Metastatic Lung Carcinoma in the Adrenal Gland (tissue), 1 donor: ENCODE measurements around the gene SALL1.

GRCh38 chr16:50236915-50237405, 29.4 kb upstream of the ADCY7 start:
- PRO-cap: no peak

GRCh38 chr16:50267424-50267982, 1.2 kb downstream of the ADCY7 start:
- PRO-cap: no peak

DNA sequence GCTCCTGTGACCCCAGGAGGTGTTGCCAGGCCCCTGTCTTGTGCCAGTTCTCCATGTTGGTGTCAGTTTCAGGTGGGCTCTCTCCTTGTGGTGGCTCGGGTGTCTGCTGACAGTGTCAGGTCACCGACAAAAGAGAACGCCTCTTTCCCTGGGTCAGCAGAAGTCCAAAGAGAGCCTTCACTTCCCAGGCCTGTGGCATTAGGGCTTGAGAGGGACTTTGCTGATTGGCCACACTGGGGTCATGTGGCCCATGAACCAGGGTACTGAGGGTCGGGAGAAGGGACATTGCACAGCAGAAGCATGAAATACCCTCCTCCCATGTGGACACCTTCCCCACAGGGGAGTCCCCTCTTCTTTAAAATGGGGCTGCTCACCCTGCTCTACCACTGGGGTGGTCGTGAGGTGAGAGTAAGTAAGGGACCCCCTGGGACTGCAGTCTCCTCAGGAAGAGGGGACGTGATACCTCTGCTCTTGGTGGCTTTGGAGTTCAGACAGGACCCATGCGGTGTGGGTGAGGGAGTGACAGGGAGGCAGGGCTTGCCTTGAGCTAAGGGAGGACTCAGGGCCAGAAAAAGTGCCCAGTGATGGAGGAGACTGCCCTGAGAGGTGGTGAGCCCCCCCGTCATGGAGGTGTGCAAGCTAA, 17.1 kb downstream of the ADCY7 start:
- PRO-cap: no peak

DNA sequence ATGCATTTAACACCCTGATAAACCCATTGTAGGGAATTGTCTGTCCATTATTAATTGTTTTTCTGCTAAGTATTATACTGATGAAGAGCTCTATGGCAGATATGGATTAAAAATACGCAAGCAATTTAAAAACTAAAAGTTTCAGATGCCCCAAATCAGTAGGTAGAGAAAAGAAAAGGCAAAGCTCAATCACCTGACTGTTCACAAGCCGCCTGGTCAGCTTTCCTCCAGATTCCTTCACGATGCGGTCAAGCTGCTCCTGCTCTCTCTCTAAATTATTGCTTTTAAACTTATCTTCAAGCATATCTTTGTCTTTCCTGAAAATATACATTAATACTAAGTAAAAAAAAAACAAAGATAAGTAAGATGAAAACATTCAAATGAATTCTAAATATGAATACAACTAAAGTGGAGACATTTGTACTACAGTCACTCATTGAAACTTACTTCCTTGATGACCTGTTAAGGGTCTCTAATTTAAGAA, 35.4 kb downstream of the BRD7 start:
- PRO-cap: no peak

DNA sequence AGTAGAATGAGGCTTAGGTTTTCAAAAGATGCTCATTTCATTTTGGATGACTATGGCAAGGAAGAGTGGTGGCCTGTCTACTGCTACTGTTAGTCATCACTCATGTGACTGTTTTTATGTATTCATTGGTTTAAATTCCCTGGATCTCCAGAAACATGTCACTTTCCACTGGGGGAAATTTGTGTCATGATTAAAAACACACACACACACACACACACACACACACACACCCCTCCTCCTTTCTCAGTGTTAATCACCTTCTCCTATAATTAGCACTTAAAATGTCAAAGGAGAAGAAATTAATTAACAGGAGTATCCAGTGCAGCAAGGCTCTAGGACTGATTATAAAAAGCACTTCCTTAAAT, 1.1 kb upstream of the CYLD start:
- PRO-cap: no peak

- PRO-cap: no peak
Measured at GRCh38 chr16:51137056-51137616, 13.9 kb downstream of the SALL1 start.

DNA sequence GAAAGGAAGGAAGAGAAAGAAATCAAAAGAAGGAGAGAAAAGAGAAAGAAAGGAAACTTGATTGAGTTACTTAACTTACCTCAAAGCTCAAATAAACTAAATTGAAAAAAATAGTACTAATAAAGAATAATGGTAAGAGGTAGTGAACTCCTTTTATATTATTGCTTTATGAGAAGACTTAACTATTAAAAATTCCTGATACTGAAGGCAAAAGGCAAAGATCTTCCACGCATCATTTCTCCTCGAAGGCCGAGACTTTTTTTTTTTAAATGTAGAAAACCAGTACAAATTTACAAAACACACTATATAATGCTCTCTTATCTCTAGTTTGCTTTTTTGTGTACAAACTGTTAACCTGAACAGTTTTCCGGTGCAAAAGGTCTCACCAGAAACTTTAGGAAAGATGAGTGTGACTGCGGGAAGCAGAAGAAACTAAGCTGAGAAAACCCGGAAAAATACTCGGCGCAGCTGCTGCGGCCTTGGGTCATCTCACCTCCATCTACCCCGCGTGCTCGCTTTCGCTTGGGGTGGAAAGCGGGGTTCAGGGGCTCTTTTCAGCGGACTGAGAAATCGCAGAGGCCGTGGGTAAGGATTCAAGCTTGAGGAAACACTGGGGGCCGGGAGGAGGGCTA, 1.9 kb downstream of the SALL1 start:
- PRO-cap: no peak

GRCh38 chr16:51151182-51152187, at the start of gene SALL1:
Gene SALL1 (minus strand): TSS chr16:51151270.
- PRO-cap: no peak

DNA sequence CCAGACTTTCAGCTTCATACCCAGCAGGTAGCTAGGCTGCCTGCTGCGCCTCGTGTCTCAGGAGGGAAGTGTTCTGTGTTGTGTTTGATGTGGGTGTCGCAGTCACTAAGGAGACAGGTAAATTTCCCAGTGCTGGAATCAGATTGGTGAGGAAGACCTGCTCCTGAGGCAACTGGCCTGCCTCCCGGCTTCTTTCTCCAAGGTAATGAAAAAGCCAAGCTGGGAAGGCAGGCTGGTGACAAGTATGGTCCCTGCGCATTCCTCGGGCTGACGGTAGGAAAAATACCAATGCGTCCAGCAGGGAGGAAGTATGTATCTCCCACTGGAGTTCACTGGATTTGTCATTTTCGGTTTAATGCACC, 604.1 kb upstream of the SALL1 start:
- PRO-cap: no peak

DNA sequence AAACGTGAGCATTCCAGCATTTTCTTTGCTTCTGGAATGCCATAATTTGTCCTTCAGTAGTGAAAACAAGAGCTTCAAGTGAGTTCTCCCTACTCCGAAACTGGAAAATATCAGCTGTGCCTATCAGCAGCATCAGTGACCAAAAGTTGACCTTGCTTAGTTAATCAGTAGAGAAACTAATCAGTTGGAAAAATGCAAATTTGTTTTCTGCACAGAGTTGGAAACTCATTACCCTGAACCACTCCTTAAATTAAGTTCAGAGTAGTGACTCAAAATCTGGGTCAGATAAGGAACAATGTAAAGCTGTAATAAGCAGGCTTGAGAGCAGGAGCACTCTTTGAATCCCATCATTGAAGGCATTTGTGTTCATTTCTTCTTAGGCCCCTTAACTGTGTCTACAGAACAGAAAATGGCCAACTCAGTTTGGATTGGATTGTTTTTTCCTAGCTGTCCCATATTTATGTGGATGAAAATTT, 290.6 kb downstream of the TOX3 start:
- PRO-cap: no peak

GRCh38 chr16:52543658-52544001, 3.3 kb downstream of the TOX3 start:
- PRO-cap: no peak

DNA sequence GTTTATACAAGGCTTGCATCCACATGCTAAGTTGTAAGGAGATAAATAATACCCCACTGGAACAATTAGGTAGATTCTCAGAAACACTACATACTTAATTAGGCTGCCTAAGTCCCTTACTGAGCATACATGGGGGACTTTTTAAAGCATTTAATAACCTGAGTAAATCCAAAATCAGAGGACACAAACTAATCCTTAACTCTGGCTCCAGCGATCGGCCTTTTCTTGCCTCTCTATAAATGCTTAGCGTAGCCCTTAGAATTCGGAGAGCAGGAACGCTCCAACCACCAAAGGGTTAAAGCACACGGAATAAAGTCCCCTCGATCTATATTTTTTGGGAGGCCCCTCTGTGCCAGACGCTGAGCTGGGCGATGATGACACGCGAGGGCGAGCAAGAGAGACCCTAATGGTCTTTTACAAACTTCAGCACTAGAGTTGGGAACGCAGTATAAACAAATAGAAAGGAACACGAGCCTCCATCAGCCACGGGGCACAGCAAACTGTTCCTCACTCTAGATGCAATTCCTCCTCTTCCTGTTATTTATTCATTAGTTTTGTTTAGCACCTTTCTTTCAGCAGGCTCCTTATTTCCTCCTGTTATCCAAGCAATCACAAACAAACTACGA, 1.9 kb downstream of the TOX3 start:
- PRO-cap: no peak

GRCh38 chr16:53041456-53042077, 11.1 kb downstream of the CHD9NB start:
- PRO-cap: no peak

GRCh38 chr16:53055086-53056031, 568 bp downstream of the CHD9 start:
- PRO-cap: unidirectional peak, minus-strand start at chr16:53055713

DNA sequence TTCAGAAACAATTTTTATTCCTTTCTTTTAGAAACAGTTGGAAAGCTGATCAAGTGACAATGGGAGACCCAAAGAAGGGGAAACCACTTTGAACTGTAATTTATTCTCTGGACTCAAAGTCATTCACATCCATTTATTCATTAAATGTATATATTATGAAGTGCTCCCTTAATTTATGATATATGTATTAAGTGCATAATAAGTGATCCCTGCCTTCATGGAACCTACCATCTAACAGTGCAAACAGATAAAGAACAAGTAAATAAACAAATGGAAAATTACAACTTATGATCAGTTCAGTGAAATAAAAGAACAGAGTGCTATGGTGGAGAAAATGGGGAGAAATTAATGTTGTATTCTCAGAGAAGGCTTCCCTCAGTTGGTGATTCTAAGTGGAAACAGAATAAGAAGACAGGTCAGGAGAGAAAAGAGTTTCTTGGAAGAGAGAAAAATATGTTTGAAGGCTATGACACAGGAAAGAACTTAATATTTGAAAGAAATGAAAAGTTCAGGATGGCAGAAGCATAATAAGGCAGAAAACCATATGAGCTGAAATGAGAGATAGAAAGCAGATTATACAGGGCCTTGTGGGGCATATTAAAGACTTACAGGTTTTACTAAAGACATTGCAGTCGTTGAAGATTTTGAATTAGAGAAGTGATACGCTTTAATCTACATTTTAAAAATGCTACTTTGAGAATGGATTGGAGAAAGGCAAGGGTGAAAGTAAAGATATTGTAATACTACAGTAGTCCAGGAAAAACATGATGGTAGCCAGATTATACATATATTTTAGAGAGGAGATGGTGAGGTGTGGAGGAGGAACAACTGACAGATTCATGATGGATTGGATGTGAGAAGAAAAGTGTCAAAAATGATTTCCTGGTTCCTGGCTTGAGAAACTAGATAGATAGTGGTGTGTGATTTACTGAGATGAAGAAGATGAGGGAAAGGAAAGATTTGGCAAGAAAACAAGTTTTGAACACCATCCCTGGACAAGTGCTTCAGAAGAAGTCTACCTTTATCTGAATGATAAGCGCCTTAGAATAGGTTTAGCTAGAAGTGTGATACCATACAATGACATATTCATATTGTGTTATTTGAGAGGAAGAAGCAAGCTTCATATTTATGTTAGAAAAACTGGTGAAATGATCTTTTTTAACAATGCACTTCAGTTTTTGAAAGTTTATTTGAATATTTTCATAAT, 80.3 kb downstream of the CHD9 start:
- PRO-cap: no peak

DNA sequence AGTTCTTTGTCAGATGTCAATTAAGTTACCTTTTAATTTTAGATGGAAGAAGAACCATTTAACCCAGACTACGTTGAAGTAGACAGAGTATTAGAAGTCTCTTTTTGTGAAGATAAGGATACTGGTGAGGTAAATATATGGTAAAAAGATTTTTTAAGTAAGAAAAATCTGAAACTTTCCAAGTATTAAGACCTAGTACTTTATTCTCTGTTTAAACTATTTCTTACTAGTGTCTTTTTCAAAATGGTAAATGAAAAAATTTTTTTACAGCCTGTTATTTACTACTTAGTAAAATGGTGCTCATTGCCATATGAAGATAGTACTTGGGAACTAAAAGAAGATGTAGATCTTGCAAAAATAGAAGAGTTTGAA, 176.6 kb downstream of the CHD9 start:
- PRO-cap: no peak

DNA sequence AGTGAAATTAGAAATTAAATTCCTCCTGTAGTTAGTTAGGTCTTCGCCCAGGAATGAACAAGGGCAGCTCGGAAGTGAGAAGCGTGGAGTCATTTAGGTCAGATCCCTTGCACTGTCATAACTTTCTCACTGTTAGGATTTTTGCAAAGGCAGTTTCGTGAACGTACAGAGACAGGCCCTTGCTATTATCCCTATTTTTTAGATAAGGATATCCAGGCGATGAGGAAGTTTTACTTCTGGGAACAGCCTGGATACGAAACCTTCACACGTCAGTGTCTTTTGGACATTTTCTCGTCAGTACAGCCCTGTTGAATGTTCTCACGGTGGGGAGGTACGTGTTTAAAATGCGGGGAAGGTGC, 346 bp upstream of the RBL2 start:
- PRO-cap: no peak

DNA sequence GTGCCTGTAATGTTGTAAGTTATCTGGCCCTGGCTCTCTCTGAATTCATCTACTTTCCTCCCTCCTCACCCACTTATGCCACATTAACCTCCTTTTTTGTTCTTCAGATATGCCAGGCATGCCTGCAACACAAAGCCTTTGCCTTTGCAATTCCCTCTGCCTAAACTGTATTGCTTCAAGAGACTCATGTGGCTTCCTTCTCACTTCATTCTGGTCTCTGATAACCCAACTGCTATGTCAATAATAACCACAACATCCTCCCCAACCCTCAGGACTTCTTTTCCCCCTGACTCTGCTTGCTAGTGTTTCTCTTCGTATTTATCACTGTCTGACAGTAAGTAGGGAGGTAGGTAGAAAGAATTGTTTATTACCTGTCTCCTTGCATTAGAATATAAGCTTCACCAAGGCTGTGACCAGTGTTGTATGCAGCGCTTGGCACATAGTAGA, 22.3 kb downstream of the RBL2 start:
- PRO-cap: no peak

GRCh38 chr16:53509772-53510809, 7.1 kb upstream of the AKTIP start:
- PRO-cap: no peak

DNA sequence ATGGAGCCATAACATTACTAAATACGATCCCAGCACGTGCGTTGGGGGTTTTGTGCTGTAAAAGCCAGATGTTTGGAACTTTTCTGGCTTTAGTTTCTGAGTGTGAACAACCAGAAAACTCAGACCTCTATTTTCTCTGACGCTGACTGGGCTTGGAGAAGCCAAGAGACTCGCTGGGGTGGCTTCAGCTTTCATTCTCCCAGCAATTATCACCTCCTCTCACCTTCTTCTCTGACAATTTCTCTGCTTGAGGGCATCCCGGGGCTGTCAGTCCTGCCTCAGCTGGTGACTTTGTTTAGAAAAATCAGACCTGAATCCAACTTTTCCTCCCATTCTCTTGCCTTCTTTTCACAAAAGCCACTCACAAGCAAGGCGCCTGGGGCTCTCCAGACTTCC, 47.1 kb upstream of the AKTIP start:
- PRO-cap: no peak